Placental pericyte (primary cell): ENCODE data around the genes TJP1 and TRPM1.

DNA sequence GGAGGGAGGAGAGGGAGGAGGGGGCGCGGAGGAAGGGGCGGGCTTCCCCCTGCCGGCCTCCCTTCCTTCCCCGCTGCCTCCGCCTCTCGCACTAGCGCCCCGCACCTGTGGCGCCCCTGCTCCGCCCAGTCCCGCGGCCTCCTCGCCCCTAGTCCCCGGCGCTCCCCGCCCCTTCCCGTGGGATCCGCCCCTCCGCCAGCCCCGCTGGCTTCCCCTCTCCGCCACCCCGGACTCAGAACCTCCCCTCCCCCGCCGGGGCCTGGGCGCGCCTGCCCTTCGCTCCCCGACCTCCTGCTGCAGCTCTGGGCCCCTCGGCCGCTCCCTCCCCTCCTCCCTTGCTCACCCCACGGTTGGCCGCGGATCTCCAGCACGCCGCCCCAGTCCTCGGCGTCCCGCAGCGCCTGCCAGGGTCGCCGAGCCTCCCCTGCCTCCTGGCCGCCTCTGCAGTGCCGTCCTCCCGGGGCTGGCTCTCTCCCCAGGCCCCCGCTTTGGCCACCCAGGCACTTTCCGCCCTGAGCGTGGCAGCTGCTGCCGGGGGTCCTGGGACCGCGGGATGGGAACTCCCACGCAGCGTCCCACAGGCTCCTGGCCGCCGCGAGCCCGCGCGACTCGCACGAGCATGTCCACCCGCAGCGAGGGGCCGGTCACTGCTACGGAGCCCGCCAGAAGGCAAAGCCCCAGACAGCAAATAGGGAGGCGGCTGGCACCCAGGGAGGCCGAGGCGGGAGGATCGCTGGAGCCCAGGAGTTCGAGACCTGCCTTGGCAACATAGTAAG lies 104.2 kb upstream of the ENTREP2 start:
- CAGE, long polyA plus RNA, result no peak

DNA sequence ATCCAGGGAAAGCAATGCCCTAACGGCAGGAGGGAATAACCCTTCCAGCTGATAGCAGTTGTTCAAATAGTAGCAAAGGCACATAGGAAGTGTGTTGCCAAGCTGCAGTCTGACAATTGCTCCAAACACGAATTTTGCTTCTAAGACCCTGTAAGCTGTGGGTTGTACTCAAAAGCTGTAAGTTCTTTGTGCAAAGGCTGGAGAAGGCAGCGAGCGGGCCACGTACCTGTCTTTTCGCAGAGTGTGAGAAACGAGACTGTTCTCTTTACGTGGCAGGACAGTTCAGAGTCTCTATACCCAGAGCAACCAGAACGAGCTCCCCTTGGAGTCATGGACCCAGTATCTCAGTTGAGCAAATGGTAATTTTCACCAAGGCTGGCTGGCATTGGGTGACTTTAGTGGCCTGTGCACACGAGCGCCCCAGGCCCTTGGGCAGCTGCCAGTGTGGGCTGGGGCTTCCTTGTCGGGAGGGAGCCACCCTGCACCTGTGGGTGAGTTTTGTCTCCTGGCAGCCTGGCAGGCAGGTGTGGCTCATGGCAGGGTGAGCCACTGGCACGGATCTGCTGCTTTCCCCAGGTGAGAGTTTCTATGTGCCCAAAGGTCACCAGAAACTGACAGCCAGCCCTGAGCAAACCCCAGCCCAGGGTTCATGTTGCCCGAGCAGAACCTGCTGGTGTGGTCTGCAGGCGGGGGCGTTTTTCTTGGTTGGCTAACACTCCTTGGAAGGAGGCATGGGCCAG lies 116.4 kb upstream of the ENTREP2 start:
- CAGE, long polyA plus RNA, result no peak

GRCh38 chr15:29821847-29822746 lies at the start of gene TJP1:
Gene TJP1 (minus strand): TSS chr15:29822468.
- CAGE, long polyA plus RNA, result no peak

DNA sequence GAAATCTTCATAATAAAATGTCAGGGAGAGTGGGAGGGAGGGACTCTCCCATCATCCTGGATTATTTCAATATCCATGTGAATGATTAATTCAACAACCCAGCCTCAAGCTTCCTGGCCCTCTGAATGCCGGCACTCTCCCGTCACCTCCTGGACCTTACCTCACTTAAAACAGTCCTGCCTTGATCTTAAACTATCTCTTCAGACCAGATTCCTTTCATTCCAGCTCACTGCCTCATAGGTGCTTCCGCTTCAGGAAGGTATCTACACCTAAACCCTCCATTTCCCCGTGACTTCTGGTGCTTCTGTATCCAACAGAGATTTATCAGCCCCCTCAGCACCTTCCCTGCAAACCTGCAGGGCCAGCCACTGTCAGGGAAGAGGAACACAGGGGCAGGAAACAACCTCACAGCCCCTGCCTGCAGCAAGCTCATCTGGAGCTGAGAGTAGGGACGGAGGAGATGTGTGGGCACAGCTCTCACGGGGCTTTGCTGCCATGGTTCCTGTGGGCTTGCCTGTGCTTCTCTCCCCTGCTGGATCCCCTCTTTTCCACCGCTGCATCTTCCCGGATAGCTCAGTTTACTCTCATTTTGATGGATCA lies 98.9 kb upstream of the TJP1 start:
- CAGE, long polyA plus RNA, result no peak

- CAGE, long polyA plus RNA, result no peak
Observed at GRCh38 chr15:29925302-29925812, 103.1 kb upstream of the TJP1 start.

DNA sequence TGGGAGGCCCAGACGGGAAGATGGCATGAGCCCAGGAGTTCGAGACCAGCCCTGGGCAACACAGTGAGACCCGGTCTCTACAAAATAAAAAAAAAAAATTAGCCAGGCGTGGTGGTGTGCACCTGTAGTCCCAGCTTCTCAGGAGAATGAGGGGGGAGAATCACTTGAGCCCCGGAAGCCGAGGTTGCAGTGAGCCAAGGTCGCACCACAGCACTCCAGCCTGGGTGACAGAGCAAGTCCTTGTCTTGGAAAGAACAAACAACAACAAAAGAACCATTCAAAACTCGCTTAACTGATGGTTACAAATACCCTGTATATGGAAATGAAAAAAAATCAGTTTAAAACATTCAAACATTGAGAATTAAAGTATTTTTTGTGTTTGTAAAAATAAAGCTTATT lies 113.2 kb upstream of the GOLGA8J start:
- CAGE, long polyA plus RNA, result no peak

GRCh38 chr15:30044297-30044689 lies 38.5 kb upstream of the GOLGA8J start:
- CAGE, long polyA plus RNA, result no peak

DNA sequence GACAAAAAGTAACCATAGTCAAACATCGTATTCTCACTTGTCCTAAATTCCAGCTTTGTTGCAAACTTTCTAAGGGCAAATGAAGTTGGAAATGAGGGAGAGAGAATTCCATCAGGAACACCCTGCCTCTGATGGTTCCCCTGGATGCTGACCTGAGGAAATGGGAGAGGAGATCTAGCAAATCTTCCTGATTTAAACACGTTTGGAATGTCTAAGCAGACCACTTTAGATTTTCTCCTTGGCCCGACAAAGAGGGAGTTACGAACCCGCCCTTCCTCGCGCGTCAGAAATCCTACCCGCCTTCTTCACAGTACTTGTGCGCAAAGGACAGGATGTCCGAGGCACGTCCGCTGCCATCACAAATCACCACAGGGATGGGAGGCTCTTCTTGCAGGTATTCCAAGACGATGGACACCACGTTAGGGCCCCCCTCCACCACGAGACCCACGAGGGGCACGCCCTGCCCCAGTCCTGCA lies 38.7 kb downstream of the TRPM1 start:
- CAGE, long polyA plus RNA, result no peak

DNA sequence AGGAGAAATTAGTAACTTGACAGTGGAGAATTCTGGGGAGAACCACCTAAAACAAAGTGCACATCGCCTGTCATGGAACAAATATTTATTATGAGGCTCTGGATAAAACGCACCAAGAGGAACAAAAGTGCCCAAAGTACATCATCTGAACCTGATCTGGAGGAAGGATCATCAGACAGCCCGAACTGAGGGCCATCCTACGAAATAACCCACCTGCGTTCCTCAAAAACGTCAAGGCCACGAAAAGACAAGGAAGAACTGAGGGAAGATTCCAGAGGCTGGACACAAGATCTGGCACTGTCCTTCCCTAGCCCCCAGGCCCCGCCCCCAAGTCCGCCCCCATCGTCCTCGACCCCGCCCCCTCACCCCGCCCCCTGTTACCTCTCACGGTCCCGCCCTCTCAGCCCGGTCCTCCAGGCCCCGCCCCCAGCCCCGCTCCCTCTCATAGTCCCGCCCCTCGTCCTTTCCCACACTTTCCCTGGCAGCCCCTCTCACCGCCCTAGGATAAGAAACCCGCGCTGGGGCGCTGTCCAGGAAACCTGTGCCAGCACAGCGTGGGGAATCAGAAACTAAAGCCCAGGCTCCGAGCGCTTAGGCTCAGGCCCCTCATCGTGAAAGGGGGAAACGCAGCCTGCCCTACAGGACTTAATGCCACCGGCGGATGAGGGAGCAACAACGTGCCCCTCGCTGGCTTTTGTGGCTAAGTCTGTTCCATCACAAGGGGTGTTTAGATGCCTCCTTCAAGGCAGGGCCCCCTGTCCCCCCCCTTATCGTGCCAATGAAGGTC lies 21.0 kb downstream of the TRPM1 start:
- CAGE, long polyA plus RNA, result no peak

GRCh38 chr15:31101549-31101815 lies at the start of gene TRPM1:
Gene TRPM1 (minus strand): TSS chr15:31101725.
- CAGE, long polyA plus RNA, result no peak

DNA sequence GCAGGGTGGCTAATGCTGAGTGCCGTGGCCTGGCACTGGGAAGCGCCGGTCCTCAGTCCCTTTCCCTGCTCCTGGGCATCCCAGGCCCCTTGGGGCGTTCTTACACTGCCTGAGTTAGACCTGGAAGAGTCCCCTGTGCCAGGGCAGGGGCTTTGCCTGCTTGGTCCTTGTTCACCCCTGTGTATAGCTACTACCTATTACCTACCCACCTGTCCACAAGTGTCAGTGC lies 110.0 kb upstream of the KLF13 start:
- CAGE, long polyA plus RNA, result no peak

GRCh38 chr15:31222500-31223062 lies 104.1 kb upstream of the KLF13 start:
- CAGE, long polyA plus RNA, result no peak

DNA sequence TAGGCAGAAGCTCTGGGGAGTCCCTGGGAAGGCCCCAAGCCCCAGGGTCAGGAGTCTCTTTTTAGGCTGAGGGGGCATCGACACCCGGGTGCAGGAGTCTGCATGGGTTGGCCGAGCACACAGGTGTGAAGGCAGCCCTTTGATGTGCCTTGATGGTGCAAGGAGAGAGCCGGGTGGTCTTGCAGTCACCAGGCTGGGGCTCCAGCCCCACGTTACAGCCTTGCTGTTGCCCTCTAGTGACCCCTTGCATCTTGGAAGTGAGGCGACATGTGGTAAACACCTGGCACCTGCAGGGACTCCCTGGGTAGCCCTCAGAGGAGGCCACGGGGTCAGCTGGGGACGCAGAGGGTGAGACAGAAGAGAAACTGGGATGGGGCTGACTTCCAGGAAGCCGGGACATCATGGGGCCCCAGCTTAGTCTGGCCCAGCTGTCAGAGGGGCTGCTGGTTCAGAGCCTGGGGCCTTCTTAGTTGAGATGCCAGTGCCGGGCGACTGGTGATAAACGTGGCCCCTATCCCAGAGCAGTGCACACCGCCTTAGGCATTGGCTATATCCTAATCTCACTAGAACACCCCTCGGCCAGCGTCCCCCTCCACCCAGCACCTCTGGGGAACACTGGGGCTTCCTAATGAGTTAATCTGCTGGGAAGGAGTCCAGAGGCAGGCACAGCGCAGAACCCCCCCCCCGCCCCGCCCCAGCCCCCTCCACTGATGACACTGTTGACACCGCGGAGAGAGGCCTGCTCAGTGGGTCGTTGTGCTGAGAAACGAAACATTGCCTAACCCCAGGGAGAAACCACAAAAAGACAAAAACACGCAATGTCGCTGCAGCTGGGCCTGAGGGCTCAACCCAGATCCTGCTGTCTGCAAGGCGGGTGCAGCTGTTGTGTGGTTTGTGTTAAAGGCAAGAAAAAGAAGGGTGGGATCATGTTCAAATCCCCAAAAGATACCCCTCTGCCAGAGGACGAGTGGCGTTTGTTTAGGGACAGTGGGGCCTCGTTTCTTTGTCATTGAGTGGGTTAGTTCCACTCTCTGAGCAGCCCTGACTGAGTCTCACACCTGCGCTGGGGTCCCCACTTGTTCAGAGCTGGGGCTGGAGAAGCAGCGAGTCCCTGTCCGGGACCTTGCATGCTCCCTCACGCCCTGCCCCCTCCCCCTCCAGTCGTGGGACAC lies 60.5 kb upstream of the KLF13 start:
- CAGE, long polyA plus RNA, result no peak

- CAGE, long polyA plus RNA, result no peak
Observed at GRCh38 chr15:31323434-31323882, 3.2 kb upstream of the KLF13 start.

DNA sequence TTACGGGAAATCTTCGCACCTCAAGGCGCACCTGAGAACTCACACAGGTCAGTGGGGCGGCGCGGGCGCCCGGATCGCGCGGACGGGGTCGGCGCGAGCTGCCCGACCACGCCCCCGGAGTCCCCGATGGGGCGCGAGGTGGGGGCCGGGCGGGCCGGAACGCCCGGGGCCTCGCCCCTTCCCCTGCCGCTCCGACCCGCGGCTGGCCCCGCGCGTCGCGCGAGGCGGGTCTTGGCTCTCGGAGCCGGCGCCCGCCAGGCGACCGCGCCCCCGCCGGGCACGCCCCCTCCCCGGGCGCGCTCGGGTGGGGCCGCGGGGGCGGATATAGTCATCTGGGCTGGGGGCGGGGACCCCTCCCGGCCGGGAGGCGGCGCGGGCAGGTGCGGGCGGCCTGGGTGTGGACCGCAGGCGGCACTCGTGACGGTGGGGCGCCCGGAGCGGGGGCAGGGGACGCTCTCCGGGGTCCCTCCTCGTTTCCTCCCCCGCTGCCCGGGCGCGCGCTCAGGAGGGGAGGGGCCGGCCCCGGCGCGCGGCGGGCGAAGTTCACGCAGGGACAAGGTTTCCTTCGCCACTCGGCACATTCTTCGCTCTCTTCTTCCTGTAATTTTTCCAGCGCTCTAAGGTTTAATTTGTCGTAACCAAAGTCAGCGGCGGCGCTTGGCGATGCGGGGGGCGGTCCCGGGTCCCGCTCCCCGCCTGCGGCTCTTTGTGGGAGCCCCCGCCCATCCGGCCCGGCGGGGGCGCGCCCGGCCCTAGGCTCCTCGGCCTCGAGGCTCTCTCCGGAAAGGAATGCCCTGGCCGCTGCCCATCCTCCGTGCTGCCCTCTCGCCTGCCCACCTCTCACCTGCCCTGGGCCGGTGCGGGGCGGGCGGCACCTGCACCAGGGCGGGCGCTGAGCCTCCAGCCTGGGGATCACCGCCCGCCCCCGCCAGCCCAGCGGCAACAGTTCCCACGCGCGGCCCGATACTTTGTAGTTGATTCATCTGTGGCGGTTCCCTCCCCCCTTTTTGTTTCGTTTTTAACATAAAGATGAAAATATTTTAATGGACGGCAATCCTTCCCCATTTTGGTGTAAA lies 1.4 kb downstream of the KLF13 start:
- CAGE, long polyA plus RNA, result no peak

GRCh38 chr15:31371884-31372416 lies 45.3 kb downstream of the KLF13 start:
- CAGE, long polyA plus RNA, result no peak

DNA sequence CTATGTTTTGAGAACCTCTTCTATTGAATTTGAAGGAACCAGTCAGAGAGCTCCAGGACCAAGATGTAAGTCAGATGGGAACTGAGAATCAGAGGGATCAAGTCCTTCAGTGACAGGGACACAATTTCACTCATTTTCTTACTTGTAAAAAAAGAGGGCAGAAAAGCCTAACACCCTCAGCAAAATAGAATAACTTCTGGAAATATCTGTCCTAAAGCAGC lies 175.5 kb downstream of the KLF13 start:
- CAGE, long polyA plus RNA, result no peak

DNA sequence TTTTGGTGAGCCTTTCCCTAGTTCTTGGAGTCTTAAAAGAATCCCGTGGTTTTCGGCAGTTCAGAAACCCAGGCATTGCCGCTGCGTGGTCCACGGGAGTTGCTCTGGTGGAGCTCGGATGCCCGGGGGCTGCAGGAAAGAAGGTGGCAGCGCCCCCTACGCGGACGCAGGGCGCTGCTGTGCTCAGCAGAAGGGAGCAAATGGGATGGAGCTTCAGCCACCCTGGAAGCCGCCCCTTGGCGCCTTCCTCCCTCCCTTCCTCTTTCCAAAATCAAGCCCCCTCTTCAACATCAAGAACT lies 976 bp upstream of the CHRNA7 start:
- CAGE, long polyA plus RNA, result no peak

DNA sequence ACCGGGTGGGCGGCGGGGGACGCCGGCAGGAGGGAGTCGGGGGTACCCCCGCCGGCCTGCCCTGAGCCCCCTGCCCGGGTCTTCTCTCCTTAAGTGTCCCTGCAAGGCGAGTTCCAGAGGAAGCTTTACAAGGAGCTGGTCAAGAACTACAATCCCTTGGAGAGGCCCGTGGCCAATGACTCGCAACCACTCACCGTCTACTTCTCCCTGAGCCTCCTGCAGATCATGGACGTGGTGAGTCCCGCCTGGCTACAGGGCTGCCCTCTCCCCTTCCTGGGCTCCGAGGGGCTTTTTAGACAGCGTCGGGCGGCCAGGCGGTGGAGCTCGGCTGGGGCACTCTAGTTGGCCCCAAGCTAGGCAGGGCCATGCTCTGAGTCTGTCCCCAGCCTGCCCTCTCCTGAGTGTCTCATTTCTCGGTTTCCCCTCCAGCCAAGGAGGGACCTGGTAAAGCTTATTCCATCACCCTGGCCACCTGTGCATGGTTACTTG lies 533 bp downstream of the CHRNA7 start:
- CAGE, long polyA plus RNA, result no peak

DNA sequence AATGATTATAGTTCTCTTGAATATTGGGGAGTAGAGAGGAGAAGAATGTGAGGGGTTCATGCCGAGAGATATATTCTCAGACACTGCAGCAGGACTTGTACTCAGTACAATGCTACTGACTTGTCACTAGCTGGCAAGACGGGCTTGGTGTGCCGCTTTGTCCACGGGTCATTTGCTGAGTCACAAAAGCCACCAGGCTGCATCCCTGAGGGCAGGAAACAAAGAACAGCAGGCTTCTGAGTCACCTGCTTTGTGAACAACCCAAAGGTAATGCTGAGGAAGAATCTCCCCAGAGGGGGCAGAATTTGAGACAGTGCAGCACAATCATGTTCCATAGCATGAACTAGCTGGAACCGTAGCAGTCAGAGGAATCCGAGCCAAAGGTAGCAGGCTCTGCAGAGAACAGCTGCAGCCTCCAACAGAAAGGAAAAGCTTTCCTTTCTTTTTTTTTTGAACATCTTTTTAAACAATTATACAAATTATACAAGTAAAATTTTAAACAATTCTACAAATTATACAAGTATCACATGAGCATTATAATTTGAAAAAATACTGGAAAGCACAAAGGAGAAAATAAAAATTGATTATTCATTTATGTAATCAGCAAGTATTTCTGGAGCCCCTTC lies 7.4 kb upstream of the FMN1 start:
- CAGE, long polyA plus RNA, result no peak